Umbilical cord (tissue), 2 donors: Measurements from ENCODE around the genes GJB5 and GJA4.

DNA sequence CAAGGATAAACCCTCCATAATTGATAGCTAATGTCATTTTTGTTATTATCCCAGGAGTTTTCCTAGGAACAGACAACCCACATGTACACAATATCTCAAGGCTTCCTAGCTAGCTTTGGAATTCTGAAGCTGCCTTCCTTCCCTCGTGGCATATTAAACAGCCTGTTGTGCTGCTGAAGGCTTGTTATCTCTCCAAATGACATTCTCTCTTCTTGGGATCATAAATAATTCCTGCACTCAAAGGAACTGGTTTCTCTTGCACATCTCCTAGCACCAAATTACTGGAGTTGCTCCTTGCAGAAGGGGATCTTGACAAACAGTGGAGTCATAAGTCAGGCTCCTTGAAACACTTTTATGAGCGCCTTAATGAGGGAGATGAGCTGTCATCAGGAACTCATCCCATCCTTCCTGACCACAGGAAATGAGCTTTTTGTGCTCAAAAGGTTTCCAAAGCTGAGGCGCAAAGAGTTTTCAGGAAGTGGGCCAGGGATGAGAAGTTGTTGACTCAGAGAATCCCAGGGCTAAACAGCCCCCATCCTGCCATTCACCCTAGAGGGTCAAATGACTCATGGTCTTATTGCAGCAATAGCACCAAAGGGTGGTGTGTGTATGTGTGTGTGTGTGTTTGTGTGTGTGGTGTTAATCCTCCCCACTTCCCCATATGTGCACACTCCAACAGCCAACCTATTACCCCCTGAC lies 2.6 kb upstream of the PHC2 start:
- RAMPAGE, long total RNA: no peak

DNA sequence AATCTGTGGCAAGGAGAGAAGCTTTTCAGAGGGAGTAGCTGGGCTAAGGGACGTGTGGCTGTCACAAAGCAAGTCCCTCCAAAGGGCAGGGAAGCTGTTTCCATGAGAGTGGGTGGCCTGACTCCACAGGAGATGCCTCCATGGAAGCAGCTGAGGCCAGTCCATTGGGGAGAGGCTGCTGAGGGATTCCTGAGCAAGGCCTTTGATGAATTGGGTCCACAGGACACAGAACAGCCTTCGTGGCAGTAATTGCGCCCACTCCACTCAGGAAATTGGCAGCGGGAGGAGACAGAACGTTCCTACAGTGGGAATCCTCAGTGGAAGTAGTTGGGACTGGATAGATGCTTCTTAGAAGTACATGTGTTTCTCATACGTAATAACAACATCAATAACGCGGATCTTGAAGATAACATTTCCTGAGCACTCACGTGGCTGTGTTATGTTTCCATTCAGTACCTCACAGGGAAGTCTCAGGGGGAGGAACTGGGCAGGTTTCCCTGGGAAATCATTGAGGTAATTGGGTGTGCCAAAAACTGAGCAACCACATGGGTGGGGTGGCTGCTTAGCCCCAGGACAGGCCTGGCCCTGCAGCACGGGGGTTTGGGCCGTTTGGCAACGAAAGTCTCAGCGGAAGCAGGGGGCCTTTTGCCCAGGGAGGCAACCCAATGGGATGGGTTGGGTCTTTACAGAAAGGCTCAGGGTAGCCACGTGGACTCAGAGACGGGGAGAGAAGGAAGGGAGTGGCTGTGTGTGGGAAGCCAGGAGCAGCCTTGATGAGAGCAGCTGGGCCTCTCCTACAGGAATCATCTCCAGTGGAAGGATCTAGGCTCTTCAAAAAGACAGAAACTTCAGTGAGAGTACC lies 133.8 kb downstream of the ZSCAN20 start:
- RAMPAGE, long total RNA: no peak

GRCh38 chr1:34163724-34164629 lies 1.1 kb downstream of the CSMD2 start:
- RAMPAGE, long total RNA: no peak

DNA sequence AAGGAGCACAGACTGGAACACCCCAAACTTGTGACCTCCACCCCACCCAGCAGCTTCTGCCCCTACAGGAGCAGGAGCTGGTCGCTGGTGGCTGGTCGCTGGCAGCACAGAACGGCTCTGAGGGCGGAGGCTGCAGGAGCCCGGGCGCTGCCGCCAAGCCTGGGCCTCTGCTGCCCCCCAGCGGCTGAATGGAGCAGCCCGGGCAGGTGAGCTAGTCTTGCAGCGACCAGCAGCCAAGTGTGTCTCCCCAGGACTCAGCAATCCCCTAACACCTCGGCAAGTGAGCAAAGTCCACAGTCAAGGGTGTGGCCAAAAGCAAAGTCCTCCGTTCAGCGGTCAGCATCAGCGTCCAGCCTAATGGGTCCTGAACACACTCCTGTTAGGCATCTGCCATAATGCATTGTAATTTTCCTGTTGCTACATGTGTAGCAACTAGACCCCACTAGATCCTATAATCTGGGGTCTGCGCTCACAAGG lies 12.1 kb upstream of the GJB5 start:
- RAMPAGE, long total RNA: no peak

DNA sequence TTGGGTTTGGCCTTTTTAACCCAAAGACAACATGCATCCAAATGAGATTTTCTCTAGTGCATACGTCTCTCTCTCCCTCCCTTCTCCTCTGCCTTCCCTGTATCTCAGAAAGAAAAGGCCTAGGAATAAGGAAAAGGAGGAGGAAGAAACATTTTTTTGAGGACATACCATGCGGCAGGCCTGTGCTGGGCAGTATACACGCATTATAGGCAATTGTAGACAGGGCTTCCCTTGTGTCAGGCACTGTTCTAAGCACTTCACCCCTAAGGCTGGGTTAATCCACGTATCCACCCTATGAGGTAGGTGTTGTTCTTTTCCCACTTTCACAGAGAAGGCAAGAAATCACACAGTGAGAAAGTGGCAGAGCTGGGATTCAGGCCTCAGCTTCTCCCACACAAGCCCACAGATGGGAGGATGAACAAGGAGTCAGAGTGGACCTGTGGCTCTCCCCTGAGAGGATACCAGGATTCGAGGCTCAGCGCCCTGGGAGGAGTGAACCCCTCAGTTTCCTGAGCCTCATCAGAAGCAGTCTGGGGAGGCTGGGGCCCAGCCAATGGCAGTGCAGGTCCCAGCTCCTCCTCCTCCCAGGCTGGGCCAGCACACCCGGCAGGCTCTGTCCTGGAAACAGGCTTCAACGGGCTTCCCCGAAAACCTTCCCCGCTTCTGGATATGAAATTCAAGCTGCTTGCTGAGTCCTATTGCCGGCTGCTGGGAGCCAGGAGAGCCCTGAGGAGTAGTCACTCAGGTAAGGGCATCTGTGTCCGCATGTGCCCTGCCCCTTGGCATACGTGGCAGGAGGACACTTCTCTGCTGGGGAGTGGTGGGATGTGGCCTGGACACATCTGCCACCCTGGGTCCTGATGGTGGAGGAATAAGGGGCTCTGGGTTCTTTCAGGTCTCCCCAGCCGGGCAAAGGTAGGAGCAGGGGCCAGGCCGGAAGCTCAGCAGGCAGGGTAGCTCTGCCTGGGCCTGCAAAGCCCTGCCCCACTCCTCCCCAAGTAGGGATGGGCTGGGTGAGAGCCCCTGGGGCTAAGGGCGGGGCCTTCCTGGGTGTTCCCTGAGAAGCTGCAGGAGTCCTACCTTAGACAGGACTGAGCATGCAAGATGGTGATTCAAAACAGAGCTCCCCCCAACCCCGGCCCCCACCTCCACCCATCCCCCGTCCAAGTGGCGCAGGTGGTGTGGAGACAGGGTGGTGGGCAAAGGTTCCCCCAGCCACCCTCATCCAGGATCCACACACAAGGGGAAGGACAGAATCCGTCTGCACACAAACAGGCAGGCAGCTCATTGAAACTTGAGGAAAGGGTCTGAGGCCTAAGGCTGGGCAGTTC lies at the start of gene GJB5:
Gene GJB5, plus strand, starts transcription at position 597 of the 1,331 bp plus-strand sequence.
- RAMPAGE, long total RNA: start-site peak on the plus strand centred at position 616 of the sequence, 23 bp wide, 11 and 9 reads in 2 replicates

- RAMPAGE, long total RNA: no peak
These were observed 4.3 kb downstream of the GJB3 start for GRCh38 chr1:34785395-34785655.

DNA sequence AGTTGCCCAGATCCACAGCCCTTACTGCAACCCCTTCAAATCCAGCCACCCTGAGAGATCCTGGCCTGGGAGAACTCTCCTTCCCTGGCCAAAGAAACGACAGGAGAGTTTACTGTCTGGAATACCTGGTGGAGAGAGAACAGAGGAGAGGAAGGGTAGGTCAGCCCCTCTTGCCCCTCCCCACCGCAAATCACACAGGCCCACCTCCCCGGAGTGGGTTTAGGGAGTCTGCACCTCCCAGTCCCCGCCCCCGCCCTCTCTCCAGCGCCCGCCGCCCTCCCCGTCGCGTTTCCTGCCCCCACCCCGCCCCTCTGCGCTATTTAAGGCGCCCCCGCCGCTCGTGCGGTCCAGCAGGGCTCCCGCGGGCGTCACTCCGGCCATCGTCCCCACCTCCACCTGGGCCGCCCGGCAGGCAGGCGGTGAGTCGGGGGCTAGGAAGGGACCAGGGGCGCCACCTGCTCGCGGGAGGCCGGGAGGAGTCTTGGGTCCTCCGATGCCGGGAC lies at the start of gene GJA4:
Gene GJA4, plus strand, starts transcription at position 350 of the 503 bp plus-strand sequence.
- RAMPAGE, long total RNA: no peak

DNA sequence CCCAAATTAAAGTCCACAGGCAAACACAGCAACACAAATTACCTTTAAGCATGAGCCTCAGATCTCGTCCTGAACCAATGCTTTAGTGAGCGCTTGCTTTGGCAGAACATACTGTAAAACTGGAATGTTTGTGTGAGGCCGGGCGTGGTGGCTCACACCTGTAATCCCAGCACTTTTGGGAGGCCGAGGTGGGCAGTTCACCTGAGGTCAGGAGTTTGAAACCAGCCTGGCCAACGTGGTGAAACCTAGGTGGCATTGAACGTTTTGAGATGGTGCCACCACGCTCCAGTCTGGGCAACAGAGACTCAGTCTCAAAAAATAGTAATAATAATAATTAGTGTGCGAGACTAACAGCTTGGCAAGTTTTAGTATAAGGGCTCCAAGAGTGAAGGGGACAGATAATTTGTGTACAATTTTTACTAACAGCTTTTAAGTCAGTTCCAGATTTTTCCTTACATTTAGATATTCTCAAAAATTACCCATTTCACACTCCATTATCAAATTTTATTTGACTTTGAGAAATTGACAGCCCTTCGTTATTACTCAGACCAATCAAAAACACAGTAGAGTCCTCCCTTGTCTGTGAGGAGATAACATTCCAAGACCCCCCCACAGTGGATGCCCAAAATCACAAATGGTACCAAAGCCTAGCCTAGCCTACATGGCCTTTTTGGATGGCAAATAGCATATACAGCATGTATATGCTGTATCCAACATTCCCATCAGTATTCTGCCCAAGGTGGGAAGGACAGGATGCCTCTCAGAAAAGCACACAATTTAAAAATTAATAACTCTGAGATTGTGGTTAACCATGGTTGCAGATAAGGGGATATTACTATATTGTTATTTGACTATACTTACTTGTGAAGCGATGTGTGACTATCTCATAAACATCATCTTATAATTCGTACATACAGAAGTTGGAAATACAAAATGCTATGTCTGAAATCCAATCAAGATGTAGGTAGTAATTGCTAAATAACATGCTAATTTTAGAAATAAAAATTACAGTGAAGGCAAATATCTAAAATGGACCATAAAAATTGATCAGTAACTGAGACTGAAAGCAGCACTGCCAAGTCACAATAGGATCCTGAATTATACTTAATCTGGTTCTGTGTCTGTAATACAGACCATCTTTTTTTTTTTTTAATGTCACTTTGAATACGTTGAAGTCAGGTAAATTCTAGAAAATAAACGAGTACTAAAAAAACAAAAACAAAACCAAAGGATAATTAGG lies 17.4 kb downstream of the SFPQ start:
- RAMPAGE, long total RNA: no peak

- RAMPAGE, long total RNA: no peak
These were observed 15.0 kb downstream of the SFPQ start for GRCh38 chr1:35177734-35178627.

- RAMPAGE, long total RNA: no peak
These were observed 6.9 kb downstream of the SFPQ start for GRCh38 chr1:35185694-35186763.

- RAMPAGE, long total RNA: no peak
These were observed 2.0 kb downstream of the SFPQ start for GRCh38 chr1:35190678-35191605.

GRCh38 chr1:35447254-35447634 lies 110.0 kb downstream of the KIAA0319L start:
- RAMPAGE, long total RNA: no peak

DNA sequence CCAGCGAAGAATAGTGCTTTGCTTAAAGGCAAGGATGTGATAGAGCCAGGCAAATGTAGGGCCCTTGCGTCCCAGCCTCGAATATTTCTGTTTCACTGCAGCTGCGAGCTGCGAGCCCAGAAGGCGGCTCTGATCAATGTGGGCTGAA lies 244 bp upstream of the TFAP2E start:
- RAMPAGE, long total RNA: no peak

- RAMPAGE, long total RNA: no peak
These were observed 870 bp downstream of the TFAP2E start for GRCh38 chr1:35573851-35574517.

GRCh38 chr1:35855049-35856165 lies 27.6 kb upstream of the AGO1 start:
- RAMPAGE, long total RNA: no peak

- RAMPAGE, long total RNA: no peak
These were observed 7.8 kb upstream of the AGO3 start for GRCh38 chr1:35922725-35923896.

- RAMPAGE, long total RNA: no peak
These were observed 51.6 kb downstream of the AGO3 start for GRCh38 chr1:35982266-35983227.

DNA sequence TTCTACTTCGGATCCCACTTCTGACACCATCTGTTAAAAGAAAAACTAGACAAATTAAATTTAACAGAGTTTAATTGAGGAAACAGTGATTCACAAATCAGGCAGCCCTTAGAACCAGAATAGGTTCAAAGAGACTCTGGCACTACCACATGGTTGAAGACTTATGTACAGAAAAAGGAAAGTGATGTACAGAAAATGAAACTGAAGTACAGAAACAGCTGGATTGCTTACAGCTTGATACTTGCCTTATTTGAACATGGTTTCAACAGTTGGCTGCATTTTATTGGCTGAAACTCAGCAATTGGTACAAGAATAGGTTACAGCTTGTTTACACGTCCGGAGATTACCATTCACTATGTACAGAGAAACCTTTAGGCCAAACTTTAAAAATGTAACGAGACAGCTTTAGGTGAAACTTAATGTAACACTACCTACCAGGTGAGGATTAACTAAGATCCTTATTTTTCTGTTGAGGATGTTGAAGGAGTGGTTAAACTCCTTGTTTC lies 60.5 kb upstream of the TEKT2 start:
- RAMPAGE, long total RNA: no peak

DNA sequence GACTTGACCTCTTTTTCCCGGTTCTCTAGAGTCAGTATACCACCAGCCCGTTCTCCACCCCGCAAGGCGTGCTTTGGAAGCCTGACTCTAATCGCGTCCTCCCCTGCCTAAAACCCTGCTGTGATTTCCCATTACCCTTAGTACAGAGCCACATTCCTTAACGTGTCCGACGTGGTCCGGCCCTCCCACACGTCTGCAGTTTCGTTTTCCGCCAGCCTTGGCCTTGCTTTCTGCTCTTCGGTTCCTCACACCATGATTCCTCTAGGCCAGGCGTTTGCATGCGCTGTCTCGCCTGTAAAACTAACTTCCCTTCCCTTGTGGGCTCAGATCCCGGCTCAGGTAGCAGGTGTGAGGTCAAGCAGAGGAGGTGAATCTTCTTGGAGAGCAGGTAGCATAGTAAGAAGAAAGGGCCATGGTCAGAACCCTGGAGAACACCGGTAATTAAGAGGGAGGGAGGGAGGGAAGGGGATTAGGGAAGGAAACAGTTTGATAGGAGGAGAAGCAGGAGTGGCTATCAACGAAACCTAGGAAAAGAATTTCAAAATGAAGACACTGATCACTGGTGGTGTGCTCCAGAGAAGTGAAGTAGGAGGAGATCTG lies 961 bp downstream of the ADPRS start:
- RAMPAGE, long total RNA: no peak

DNA sequence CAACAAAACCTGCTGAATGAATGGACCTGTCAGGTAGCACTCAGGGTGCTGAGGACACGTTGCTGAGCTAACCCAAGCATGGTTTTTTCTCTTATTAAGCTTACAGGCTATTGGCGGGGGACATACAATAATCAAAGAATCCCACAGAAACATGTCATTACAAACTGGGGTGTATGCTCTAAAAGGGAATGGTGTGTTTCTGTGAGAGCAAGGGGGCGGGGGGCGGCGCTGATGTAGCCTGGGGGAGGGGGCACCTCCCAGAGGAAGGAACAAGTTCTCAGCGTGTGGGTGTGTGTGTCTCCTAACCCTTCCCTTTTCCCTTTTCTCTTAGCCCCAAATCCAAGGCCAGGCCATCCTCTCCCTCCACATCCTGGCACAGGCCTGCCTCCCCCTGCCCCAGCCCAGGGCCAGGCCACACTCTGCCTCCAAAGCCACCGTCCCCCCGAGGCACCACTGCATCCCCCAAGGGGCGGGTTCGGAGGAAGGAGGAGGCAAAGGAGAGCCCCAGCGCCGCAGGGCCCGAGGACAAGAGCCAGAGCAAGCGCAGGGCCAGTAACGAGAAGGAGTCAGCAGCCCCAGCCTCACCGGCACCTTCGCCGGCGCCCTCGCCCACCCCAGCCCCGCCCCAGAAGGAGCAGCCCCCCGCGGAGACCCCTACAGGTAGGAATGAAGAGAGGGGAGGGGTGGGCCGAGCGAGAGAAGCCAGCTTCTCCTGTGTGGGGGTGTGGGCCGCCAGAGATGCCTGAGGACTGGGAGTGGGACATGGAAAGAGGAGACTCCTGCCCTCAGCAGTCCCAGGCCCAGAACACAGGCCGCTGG lies 21.8 kb downstream of the MAP7D1 start:
- RAMPAGE, long total RNA: no peak